Skeletal muscle satellite cell (primary cell): ENCODE data around the genes DIS3L and ZWILCH.

DNA sequence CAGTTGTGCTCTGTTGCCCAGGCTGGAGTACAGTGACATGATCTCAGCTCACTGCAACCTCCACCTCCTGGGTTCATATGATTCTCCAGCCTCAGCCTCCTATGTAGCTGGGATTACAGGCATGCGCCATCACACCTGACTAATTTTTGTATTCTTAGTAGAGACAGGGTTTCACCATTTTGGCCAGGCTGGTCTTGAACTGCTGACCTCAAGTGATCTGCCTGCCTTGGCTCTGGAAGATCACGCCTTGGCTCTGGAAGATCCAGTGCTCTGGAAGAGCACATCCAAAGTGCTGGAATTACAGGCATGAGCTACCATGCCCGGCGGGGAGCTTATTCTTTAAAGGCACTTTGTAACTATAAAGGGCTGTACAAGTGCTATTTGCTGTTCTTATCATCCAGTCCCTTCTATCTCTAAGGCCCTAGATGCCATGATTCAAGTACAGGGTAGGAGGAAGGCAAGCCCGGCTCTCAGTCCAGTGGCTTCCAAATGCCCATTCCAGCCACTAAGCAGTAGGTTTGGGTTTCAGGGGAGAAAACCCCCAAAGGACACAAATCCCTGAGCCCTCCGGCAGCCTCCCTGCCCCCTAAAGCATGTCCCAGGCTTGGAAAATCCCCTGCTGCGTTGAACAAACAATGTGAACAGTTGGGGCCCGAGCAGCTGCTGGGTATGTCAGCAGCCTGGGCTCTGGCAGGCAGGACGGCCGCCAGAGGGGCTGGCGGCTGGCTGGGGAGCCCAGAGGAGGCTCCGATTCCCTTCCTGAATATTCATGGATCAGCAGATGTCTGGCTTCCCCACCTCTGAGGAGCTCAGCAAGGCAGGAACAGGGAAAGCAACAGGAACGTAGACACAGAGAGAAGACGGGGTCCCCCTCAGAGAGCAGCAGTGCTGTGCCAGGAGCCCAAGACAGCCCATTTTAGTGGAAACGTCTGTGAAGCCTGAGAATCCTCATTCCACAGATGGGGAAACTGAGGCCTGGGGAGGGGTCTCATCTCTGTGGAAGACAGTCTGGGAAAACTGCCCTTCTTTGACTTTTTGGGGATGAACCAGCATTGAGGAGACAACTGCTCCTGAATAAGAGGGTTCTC, 7.7 kb downstream of the IGDCC4 start:
- CAGE, long polyA plus RNA: no peak

DNA sequence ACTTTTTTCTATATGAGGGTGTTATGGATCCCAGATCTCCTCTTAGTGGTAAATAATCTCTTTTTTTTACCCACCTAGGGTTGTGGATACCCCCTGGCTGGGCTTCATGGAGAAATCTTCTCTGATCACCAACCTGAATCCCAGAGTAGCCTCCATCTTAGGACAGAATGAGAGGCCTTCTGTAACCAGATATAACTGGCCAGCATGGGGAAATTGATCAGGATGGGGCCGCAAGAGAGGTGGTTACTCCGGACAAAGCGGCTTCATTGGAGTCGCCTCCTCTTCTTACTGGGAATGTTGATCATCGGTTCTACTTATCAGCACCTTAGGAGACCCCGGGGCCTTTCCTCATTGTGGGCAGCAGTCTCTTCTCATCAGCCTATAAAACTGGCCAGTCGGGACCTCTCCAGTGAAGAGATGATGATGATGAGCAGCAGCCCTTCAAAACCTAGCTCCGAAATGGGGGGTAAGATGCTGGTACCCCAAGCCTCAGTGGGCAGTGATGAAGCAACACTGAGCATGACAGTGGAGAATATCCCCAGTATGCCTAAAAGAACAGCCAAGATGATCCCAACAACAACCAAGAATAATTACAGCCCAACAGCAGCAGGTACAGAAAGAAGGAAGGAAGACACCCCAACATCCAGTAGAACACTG, 2.3 kb downstream of the SLC24A1 start:
- CAGE, long polyA plus RNA: no peak

DNA sequence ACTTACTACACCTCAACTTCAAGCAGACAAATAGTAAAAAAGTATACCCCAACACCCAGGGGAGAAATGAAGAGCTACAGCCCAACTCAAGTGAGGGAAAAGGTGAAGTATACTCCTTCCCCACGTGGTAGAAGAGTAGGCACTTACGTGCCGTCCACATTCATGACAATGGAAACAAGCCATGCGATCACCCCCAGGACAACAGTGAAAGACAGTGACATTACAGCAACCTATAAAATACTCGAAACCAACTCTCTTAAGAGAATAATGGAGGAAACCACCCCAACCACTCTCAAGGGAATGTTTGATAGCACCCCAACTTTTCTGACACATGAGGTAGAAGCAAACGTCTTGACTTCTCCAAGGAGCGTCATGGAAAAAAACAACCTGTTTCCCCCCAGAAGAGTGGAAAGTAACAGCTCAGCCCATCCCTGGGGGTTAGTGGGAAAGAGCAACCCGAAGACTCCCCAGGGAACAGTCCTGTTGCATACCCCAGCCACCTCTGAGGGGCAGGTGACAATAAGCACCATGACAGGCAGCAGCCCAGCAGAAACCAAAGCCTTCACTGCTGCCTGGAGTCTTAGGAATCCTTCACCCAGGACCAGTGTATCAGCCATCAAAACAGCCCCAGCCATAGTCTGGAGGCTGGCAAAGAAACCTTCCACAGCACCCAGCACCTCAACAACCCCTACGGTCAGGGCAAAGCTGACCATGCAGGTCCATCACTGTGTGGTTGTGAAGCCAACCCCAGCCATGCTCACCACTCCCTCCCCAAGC, 3.0 kb downstream of the SLC24A1 start:
- CAGE, long polyA plus RNA: no peak

DNA sequence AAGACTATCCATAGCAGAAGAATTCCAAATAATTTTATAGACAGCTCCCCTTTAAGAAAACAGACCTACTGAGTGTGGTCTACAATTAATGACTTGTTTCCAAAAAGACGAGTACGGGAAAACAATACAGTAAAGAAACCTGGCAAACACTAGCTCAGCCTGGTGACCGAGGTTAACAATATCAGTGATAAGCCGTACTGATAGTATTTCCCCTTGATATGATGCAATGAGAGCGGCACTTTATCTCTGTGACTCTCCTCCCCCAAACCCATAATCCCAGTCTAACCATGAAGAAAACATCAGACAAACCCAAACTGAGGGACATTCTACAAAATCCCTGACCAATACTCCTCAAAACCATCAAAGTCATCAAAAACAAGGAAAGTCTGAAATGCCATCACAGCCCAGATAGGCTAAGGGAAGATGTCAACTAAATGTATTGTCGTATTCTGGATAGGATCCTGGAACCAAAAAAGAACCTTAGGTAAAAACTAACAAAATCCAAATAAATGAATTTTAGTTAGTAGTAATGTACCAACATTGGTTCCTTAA, 8.2 kb downstream of the DENND4A start:
- CAGE, long polyA plus RNA: no peak

GRCh38 chr15:65791664-65791954, 484 bp downstream of the DENND4A start:
- CAGE, long polyA plus RNA: no peak

DNA sequence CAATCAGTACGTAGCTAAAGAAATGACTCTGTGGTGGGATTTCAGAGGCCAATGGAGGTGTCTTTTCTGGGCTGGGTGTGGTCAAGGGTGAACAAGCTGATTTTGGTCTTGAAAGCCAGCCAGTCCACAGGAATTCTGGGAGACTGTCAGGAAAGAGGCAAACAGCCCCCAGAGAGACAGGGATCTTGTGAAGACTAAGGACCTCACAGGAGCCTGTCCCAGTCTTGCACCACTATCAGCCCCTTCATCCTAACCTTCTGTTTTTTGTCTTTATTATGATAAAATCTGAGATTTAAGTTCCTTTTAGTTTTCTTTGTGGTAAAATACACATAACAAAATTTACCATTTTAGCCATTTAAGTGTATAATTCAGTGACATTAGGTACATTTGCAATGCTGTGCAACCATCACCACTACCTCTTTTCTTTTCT, 6.4 kb upstream of the RAB11A start:
- CAGE, long polyA plus RNA: no peak

DNA sequence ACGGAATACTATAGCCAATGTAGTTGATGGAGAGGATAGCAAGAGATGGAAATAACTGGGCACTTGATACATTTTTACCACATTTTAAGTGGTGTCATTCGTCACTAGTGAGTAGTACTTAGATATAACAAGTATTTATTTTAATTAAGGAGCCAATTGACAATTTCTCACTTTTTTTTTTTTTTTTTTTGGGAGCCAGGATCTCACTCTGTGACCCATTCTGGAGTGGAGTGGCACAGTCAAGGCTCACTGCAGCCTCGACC, 9.5 kb downstream of the RAB11A start:
- CAGE, long polyA plus RNA: no peak

GRCh38 chr15:66236351-66236866, 17.1 kb downstream of the MEGF11 start:
- CAGE, long polyA plus RNA: no peak

- CAGE, long polyA plus RNA: no peak
Measured at GRCh38 chr15:66293092-66293772, at the start of gene DIS3L. DIS3L (plus strand) TSS chr15:66293568.

DNA sequence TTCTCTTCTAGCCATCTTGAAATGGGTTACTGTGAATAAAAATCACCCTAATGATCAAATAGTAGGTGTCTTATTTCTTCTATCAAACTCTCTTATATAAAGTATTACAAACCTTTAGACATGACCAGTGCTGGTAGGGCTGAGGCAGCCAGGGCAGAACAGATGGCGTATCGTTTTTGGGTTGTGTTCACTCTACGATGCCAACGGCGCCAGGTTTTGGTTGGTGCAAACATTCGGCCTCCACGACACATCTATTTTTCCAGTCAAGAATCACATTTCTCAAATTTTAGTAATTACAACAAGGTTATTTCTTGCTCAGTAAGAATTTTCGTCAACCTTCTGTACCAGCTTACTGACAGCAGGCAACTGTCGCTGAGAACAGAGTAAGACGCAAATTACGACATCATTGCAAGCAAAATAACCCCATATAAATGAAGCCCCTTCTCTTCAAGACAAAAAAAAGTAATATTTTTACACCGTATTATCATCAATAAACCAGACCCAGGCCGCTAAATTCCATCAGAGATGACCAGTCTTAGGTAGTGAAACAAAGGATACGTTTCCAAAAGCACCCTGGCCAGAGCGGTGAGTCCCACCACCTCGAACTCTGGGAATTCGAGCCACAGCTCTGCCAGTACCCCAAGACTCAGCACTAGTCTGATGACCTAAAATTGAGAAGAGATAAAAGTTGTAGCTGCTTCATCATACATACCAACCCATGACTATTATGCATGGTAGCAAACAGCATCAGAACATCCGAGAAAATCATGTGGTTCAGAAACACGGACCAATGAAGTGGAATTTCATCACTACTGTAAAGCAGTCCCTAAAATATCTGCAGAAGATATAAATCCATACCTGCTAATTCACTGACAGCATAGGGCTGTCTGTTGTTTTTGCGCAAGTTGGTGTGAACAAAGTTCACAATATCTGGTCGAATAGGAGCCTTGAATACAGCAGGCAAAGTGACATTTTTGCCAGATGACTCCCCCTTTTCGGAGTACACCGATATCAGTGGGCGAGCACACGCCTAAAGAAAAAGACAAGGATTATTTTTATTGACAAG, 1.8 kb downstream of the RPL4 start:
- CAGE, long polyA plus RNA: no peak

- CAGE, long polyA plus RNA: no peak
Measured at GRCh38 chr15:66504986-66505823, at the start of gene ZWILCH. ZWILCH (plus strand) TSS chr15:66505326.

- CAGE, long polyA plus RNA: no peak
Measured at GRCh38 chr15:66670809-66671440, 31.1 kb upstream of the SMAD6 start.

- CAGE, long polyA plus RNA: no peak
Measured at GRCh38 chr15:66679066-66679509, 22.9 kb upstream of the SMAD6 start.

GRCh38 chr15:66703281-66703541, 1.2 kb downstream of the SMAD6 start:
- CAGE, long polyA plus RNA: no peak

DNA sequence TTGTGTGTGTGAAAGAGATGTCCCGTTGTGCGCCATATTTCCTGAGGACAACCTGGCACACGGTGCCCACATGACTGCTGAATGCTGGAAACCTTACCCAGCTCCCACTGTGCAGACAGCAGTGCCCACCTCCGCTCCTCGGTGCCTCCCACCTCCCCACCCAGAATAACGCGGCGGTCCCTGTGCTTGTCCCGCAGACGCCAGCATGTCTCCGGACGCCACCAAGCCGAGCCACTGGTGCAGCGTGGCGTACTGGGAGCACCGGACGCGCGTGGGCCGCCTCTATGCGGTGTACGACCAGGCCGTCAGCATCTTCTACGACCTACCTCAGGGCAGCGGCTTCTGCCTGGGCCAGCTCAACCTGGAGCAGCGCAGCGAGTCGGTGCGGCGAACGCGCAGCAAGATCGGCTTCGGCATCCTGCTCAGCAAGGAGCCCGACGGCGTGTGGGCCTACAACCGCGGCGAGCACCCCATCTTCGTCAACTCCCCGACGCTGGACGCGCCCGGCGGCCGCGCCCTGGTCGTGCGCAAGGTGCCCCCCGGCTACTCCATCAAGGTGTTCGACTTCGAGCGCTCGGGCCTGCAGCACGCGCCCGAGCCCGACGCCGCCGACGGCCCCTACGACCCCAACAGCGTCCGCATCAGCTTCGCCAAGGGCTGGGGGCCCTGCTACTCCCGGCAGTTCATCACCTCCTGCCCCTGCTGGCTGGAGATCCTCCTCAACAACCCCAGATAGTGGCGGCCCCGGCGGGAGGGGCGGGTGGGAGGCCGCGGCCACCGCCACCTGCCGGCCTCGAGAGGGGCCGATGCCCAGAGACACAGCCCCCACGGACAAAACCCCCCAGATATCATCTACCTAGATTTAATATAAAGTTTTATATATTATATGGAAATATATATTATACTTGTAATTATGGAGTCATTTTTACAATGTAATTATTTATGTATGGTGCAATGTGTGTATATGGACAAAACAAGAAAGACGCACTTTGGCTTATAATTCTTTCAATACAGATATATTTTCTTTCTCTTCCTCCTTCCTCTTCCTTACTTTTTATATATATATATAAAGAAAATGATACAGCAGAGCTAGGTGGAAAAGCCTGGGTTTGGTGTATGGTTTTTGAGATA, 79.1 kb downstream of the SMAD6 start:
- CAGE, long polyA plus RNA: no peak

GRCh38 chr15:66803013-66803540, 101.0 kb downstream of the SMAD6 start:
- CAGE, long polyA plus RNA: no peak

- CAGE, long polyA plus RNA: no peak
Measured at GRCh38 chr15:67049177-67050001, 16.0 kb upstream of the SMAD3 start.

DNA sequence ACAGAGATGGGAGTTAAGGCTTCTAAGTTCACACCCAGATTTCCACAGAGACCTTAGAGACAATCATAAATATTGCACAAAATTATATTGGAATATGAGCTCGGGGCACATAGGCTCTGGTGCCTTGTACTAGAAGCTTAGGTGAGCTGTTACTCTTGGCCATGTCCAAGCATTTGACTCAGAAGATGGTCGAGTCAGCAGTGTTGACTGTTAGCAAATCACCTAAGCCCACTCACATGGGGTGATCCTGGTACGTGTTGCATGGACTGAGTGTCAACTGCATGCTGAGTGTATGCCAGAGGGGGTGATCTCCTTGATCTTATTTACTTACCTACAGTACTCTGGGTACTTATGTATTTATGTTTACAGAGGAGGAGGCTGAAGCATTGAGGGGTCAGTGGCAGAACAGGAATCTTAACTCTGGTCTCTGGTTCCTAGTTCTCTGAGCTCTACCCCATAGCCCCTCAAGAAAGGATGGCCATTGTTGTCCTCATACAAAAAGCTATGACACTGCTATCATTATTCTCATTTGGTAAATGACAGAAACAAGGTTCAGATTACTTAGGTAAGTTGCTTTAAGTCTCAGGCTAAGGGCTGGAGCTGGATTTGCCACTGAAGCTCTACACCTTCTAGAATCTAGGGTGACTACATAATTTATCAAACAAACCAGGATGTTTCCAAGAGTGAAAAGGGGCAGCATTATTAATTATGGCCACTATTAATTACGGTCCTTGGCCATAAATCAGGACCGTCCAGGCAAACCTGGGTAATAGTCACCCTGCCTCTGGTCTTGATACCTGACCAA, 14.1 kb downstream of the SMAD3 start:
- CAGE, long polyA plus RNA: no peak

- CAGE, long polyA plus RNA: no peak
Measured at GRCh38 chr15:67093320-67094334, 28.2 kb downstream of the SMAD3 start.

GRCh38 chr15:67097992-67099278, 33.0 kb downstream of the SMAD3 start:
- CAGE, long polyA plus RNA: no peak